Heart right ventricle (tissue), 2 donors: ENCODE measurements around the gene SPATS2L.

DNA sequence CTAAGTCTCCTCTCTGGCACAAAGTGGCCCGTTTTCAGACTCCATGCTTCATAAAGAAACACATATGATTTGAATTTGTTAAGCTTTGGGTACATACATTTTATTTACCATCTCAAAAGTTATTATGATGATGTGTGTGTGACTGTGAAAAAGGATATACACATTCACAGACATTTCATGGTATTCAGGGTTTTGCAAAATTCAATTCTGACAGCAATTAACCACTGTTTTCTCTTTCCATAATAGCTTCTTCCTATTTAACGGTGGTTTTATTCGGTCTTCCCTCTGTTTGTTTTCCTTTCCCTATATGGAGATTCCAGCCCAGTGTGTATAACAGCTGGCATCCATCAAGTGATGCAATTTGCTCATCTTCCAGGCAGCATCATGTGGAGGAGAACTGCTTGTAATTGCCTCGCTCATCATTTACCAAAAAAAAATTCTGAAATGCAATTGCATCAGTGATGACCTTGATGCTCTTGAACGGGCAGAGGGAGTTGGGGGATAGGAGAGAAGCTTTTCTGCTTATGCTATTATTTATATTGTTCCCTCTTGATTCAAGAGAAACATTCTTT is 165.9 kb upstream of the PGAP1 start:
- PRO-cap, 2 experiments, result no peak in any of the 2 experiments

DNA sequence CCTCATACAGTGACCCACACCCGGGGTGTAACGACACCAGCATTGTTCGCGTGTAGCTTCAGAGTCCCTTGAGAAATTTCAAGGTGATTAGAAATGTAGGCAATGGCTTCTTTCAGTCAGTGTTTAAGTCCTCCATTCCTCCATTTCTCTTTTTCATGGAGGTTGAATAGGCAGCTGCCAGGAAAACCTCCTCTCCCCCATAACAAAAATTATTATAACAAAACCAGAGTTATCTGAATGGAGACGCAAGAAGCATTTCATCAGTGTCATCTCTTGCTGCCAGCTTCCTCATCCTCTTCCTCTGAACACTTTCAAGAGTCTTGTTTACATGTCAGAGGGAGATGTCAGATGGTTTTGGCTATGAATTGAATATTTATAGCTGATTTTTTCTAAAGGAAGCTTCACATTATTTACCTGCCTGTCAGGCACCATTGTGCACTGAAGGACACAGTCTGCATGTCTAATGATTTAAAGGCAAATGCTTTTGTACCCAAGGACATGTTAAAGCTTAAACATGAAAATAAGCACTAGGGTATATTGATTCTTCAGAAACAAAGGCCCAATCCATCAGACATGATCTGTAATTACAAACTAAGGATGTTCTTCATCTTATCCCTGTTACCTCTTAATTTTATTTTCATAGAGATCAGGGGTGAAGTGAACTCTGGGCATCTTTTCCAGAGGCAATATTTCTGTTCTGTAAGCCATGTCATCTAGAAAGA is 168.9 kb downstream of the ANKRD44 start:
- PRO-cap, 2 experiments, result no peak in any of the 2 experiments

DNA sequence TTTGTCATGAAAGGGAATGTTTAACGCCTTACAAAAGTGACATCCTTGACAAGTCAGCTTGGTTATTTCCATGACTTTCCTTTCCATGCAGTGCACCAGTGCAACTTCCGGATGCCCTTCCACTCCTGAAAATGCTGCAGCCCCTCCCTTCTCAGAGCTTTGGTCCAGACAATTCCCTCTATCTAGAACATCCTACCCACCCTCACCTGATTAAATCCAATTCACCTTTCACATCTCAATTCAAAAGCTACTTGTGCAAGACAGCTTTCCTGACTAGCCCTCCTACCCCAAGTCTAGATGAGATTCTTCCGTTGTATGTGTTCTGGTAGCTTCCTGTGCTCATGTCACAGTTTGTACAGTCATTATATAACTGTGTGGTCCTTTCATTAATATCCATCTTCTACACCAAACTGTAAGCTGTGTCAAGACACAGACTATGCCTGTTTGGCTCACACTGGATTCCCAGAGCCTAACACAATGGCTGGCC is 72.8 kb downstream of the ANKRD44 start:
- PRO-cap, 2 experiments, result no peak in any of the 2 experiments

GRCh38 chr2:197478460-197478822 is 21.2 kb downstream of the HSPD1 start:
- PRO-cap, 2 experiments, result peak in 2 of 2 experiments; most common minus-strand start chr2:197478703 (in 2)

- PRO-cap, 2 experiments, result peak in 2 of 2 experiments; most common minus-strand start chr2:197705208 (in 2)
These were observed 156 bp upstream of the MARS2 start for GRCh38 chr2:197705103-197705323.

DNA sequence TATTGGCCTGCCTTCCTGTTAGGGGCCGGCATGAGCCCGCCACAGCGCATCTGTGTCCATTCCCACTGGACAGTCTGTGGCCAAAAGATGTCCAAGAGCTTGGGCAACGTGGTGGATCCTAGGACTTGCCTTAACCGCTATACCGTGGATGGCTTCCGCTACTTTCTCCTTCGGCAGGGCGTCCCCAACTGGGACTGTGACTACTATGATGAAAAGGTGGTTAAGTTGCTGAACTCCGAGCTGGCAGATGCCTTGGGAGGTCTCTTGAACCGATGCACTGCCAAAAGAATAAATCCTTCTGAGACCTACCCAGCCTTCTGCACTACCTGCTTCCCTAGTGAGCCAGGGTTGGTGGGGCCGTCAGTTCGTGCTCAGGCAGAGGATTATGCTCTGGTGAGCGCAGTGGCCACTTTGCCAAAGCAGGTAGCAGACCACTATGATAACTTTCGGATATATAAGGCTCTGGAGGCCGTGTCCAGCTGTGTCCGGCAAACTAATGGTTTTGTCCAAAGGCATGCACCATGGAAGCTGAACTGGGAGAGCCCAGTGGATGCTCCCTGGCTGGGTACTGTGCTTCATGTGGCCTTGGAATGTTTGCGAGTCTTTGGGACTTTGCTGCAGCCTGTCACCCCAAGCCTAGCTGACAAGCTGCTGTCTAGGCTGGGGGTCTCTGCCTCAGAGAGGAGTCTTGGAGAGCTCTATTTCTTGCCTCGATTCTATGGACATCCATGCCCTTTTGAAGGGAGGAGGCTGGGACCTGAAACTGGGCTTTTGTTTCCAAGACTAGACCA is 1.4 kb downstream of the MARS2 start:
- PRO-cap, 2 experiments, result no peak in any of the 2 experiments

- PRO-cap, 2 experiments, result no peak in any of the 2 experiments
These were observed 23.3 kb downstream of the MARS2 start for GRCh38 chr2:197728229-197729053.

- PRO-cap, 2 experiments, result no peak in any of the 2 experiments
These were observed 11.9 kb downstream of the SATB2 start for GRCh38 chr2:199445767-199446219.

DNA sequence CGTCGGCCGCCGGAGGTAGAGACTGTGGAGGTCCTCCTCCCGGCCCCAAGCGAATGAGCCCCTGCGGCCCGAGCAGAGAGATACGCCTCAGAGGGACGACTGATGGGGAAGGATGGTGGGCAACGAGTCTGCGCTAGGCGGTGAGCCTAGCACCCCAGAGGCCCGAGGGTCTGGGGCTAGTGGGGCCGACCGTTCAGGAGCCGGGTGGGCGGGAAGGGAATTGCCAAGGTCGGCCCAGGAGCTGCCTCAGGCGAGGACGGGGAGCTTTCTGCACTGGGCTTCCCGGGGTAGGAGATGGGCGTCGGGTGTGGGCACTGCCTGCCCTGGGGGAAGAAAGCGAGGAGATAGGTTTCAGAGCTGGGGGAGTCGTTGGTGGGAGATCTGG is 4.9 kb upstream of the SATB2 start:
- PRO-cap, 2 experiments, result no peak in any of the 2 experiments

DNA sequence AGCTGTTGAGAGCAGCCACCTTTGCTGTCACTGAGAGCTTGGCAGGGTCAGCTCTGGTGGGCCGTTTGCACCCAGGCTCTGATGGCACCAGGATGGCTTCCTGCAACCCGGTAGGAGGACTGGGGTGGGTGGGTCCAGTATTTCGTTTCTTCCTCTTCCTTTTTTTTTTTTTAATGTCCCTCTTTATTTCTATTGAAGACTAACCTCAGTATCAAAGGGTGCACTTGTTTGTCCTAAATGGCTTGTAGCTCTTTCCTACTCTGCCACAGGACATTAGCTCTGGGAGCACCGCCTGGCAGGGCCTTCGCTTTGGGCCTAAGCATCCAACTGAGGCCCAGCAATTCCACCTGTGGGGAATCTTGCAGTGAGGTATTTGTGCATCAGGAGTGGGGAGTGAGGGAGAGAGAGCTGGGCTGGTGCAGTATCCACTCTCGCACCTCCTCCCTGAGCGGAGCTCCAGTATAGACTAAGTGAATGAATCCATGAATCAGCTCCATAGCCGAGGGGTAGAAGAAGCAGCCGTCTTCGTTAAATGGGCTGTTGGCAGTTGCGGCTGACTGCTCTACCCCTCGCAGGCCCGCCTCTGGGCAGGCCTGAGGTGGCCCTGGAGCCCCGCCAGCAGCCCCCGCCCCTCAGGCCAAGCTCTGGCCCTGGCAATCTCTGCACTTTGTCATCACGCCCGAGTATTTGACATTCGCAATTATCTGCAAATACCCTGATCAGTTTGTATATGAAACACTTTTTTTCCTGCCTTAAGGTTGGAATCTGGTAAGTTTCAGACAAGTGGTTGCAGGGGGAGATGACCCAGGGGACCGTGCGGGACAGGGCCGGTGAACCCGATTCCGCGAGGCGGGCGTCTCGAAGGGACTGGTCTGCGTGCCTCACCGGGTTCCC is 10.7 kb upstream of the SATB2 start:
- PRO-cap, 2 experiments, result no peak in any of the 2 experiments

- PRO-cap, 2 experiments, result peak in 2 of 2 experiments; most common plus-strand start chr2:200306715 (in 2); most common minus-strand start chr2:200306420 (in 1)
These were observed at the start of gene SPATS2L for GRCh38 chr2:200305831-200306751. SPATS2L (plus strand) TSS chr2:200306693.

GRCh38 chr2:200306752-200306971 is 169 bp downstream of the SPATS2L start:
- PRO-cap, 2 experiments, result no peak in any of the 2 experiments

GRCh38 chr2:200373932-200374461 is 67.5 kb downstream of the SPATS2L start:
- PRO-cap, 2 experiments, result no peak in any of the 2 experiments

DNA sequence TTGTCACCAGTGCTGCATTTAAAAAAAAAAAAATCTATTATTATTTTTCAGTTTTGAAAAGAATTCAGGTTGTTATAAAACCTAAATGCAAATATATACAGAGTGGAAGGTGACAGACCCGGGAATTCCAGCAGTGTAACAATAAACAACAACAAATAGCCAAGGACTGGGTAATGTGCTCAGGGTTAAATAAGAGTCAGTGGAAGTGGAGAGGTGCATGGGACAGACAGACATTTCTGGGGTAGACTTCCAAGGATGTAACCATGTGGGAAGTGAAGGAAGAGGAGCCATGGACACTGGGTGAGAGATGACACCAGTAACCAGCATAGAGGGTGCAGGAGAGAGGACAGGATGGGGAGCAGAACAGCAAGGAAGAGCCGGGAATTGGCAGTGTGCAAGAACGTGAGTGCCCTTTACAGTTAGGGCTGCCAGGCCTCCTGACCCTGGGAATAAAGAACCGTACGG is 57.0 kb downstream of the KCTD18 start:
- PRO-cap, 2 experiments, result no peak in any of the 2 experiments

DNA sequence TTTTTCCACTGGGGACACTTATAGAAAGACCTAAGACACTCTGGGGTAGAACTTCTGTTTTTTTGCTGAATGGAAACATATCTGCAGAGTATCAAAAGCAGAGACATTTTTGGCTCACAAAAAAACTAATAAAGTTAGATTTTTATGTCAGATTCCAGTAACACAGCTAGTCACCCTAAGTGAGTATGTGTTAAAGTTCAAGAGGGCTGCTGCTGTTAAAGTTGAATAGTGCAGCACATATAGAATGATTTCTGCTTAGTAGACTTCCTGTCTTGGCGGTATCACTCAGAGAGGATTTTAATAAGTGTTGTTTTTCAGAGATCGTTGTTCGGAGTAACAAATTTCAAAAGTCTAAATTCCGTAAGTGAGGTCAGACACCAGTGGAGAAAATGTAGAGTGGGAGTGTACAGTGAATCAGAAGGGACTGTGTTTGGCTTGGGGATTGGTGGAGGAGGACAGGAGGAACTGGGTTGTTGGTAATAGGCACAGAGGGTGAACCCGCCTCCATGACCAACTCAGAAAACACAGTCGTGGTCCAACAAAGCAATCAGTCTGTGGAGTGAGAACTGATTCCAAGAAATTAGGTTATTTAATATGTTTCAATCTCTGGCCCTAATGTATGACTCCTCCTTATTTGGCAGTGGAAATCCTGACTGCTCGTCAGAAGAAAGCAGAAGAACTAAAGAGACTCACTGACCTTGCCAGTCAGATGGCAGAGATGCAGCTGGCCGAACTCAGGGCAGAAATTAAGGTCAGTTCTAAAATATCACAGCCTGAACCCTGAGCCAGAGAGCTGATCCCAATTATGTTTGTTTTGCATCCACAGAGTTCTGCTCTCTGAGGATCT is 43.0 kb downstream of the KCTD18 start:
- PRO-cap, 2 experiments, result peak in 1 of 2 experiments; most common plus-strand start position 518 of the sequence (in 1); most common minus-strand start position 338 of the sequence (in 1)

DNA sequence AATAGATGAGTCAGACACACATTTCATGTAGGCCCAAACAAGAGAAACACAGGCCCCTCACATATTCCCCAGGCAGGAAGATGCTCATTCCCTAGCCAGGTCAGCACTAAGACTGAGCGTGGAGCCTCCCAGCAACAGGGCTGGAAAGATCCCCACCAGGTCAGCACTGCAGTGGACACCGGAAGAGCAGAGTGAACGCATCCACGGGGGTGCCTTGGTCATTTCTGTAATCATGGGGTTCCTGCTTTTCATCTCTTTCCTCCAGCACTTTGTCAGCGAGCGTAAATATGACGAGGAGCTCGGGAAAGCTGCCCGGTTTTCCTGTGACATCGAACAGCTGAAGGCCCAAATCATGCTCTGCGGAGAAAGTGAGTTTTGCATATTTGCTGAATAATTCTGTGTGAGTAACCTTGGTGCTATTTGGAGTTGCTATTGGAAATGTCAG is 40.2 kb downstream of the KCTD18 start:
- PRO-cap, 2 experiments, result no peak in any of the 2 experiments

GRCh38 chr2:200679220-200679560 is 93.4 kb downstream of the AOX1 start:
- PRO-cap, 2 experiments, result no peak in any of the 2 experiments

- PRO-cap, 2 experiments, result no peak in any of the 2 experiments
These were observed 18.9 kb downstream of the BZW1 start for GRCh38 chr2:200830578-200830943.

GRCh38 chr2:200864088-200864532 is 348 bp downstream of the CLK1 start:
- PRO-cap, 2 experiments, result peak in 2 of 2 experiments; most common plus-strand start chr2:200864230 (in 2); most common minus-strand start chr2:200864226 (in 1)

GRCh38 chr2:200964326-200964567 is 787 bp upstream of the ORC2 start:
- PRO-cap, 2 experiments, result no peak in any of the 2 experiments